Melanocyte of skin (primary cell): ENCODE measurements around a stretch of chr7.

- CAGE, long polyA plus RNA, 2 experiments, result no peak in any of the 2 experiments
These were observed 15.1 kb downstream of the TTYH3 start for GRCh38 chr7:2646697-2647415.

DNA sequence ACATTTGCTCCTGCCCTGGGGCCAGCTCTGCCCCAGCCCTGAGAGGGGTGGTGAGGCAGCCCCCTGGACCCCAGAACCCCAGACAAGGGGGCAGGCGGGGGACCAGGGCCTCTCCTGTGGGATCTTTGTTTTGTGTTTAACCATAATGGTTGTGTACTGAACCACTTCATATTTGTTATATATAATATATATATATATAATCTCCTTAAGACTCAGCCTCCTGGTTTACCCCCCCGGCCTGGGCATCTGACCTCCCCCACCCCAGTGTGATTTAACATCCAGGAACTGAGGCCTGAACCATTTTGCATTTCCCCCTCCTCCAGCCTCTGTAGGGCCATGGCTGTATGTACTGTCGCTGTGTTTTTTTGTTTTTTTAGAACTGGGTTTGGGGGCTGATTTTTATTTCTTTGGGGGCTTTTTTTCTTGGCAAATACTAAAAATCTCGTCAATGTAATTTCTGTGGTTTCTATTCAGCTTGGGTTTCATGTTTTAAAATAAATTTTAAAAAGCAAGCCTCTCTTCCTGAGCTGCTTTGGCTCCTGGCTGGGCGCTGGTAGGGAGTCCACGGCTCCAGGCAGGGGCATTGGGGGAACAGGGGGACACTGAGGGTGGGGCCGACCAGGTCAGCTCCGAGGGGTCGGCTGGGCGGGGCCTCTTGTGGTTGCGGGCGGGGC is 23.6 kb upstream of the AMZ1 start:
- CAGE, long polyA plus RNA, 2 experiments, result no peak in any of the 2 experiments

- CAGE, long polyA plus RNA, 2 experiments, result no peak in any of the 2 experiments
These were observed 41.9 kb downstream of the AMZ1 start for GRCh38 chr7:2729845-2730430.

- CAGE, long polyA plus RNA, 2 experiments, result no peak in any of the 2 experiments
These were observed 43.0 kb downstream of the AMZ1 start for GRCh38 chr7:2730915-2731576.

GRCh38 chr7:2733983-2734540 is 46.1 kb downstream of the AMZ1 start:
- CAGE, long polyA plus RNA, 2 experiments, result no peak in any of the 2 experiments

DNA sequence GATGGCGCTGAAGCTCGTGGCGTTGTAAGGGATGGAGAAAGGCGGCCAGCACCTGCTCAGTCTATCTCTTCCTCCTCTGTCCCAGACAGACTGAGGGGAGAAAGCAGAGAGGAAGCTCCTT is 46.4 kb downstream of the AMZ1 start:
- CAGE, long polyA plus RNA, 2 experiments, result no peak in any of the 2 experiments

DNA sequence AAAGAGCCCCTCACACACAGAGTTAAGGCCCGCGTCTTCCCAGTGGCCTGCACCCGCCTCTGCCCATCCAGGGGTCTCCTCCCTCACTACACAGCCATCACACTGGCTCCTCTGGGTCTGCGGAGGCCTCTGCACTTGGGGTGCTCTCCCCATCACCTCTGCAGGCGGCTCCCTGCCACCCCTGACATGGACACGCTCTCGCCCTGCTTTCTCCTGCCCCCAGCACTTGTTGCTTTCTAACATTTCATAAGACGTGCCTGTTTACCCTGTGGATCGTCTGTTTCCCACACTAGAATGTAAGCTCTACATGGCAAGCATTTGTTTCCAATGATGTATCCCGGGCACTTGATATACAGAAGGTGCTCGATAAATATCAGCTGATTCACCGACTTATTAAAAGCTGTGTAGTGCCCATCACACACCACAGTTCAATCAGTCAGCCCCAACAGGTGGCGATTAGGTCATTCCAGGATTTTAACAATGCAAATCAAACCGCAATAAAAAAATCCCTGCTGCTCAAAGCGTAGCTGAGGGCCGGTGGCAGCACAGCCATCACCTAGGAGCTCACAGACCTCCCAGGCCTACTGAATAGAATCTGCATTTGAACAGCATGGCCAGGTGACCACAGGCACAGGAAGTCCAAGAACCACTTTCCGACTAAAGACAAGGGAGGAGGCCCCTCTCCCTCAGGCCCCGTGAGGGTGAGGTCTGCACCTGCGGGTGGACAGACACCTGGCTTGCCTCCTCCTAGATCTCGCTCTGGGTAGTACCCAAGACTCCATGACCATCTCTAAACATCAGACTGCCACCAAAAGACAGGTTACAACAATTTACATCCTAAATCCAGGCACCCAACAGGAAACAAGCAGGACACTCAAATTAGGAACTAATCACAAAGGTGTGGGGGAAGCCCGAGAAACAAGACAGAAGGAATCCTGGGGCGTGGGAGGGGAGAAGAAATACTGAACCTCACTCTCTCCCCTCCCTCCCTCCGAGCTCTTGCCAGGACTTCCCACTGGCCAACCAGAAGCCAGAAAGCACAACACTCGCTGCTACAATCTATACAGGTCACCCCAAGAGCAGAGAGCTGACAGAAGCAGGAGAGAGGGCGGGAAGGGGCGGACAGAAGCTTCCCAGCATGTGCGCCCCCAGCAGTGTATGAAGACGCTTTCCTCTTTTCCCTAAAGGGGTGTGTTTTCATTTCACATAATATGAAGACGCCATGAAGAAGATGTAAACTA is 19.4 kb downstream of the GNA12 start:
- CAGE, long polyA plus RNA, 2 experiments, result no peak in any of the 2 experiments

DNA sequence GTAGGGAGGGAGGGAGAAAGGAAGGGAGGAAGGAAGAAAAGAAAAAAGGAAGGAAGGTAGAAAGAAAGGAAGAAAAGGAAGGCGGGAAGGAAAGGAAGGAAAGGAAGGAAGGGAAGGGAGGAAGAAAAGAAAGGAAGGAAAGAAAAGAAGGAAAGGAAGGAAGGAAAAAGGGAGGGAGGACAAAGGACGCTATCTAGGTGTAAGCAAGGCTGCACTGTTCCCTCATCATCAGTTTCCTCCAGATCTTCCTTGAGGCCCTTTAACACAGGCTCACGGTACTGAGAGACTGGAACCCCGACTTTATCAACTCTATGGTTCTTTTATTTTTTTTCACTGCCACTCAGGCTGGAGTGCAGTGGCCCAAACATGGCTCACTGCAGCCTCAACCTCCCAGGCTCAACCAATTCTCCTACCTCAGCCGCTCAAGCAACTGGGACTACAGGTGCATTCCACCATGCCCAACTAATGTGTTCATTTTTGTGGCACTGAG is 2.1 kb downstream of the GNA12 start:
- CAGE, long polyA plus RNA, 2 experiments, result no peak in any of the 2 experiments

DNA sequence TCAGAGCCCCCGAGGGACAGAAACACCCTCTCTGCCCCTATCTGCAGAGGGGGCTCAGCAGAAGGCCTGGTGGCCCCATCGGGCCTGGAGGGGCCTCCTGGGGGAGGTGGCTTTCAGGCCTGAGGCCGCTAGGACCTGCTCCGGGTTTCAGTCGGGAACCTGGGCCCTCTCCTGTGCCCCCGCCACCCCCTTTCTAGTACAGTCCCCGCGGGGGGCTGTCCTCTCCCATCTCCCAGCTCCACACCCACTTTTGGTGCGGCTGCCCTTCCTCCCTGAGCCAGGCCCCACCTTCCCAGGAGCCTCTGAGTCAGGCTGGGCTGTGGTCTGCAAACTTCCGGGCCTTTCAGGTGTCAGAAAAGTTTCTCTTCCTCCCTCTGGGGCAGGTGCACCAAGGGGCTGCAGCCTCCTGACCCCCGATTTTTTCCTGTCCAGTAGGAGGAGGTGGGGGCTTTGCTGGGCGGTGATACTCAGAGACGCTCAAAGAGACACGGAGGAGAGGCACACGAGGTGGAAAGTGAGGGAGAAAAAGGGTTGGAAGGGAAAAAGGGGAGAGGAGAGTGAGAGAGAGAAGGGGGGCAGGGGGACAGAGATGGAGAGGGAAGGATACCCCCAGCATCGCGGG is 664 bp downstream of the CARD11 start:
- CAGE, long polyA plus RNA, 2 experiments, result no peak in any of the 2 experiments

- CAGE, long polyA plus RNA, 2 experiments, result no peak in any of the 2 experiments
These were observed 25.0 kb upstream of the CARD11 start for GRCh38 chr7:3068647-3068994.

- CAGE, long polyA plus RNA, 2 experiments, result no peak in any of the 2 experiments
These were observed 126.6 kb upstream of the SDK1 start for GRCh38 chr7:3174349-3174921.

- CAGE, long polyA plus RNA, 2 experiments, result no peak in any of the 2 experiments
These were observed 106.3 kb upstream of the SDK1 start for GRCh38 chr7:3194726-3195130.

DNA sequence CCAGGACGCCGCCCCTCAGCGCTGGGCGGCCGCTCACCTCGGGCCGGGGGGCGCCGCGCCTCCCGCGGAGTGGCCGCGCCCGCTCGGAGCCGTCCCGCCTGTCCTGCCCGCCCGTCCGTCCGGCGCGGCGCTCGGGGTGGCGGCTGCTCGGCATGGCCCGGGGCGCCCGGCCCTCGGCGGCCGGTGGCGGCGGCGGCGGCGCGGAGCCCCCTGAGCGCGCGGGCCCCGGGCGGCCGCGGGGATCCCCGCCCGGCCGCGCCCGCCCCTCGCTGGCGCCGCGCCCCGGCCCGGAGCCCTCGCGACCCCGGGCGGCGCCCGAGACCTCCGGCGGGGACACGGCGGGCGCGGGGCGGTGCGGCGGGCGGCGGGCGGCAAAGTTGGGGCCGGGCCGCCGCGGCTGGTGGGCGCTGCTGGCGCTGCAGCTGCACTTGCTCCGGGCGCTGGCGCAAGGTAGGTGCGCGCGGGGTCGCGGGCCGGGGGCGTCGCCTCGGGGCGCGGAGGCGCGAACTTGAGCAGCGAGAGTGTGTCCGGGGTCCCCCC is 453 bp downstream of the SDK1 start:
- CAGE, long polyA plus RNA, 2 experiments, result no peak in any of the 2 experiments

DNA sequence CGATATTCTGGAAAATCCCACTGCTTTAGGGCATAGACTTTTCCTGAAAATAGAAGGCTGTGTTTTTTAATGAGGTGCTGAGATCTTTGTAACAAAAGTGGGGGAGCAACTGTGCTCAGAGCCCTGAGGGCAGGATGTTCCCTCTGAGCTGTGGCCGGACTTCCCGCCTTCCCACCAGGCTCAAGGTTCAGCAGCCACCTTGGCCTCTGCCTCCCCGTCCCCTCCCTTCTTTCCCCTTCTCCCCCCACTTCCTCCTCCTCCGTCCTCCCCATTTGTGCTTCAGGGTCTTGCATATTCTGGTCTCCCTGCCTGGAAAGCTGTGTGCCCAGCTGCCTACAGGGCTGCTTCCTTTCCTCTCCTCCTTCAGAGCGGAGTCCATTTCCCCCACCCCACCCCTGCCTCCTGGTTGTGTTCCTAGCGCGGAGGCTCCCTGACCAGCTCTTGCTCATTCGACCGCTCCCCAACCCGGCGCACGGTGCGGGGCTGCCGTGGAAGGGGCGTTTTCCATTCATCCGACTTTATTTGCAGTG is 642.2 kb downstream of the SDK1 start:
- CAGE, long polyA plus RNA, 2 experiments, result no peak in any of the 2 experiments

- CAGE, long polyA plus RNA, 2 experiments, result no peak in any of the 2 experiments
These were observed 547.4 kb upstream of the FOXK1 start for GRCh38 chr7:4134513-4135270.

DNA sequence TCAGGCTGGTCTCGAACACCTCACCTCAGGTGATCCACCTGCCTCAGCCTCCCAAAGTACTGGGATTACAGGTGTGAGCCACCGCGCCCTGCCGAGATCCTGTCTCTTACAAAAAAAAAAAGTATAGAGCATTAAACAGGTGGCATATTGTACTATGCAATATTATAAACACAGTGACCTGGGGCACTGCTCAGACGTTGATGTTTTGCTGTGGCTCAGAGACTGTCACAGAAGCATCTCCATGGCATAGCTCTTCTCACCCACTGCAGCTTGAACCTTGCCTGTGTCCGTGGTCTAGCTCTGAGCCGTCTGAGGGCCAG is 443.4 kb upstream of the FOXK1 start:
- CAGE, long polyA plus RNA, 2 experiments, result no peak in any of the 2 experiments

GRCh38 chr7:4765099-4765576 is 10.3 kb upstream of the AP5Z1 start:
- CAGE, long polyA plus RNA, 2 experiments, result no peak in any of the 2 experiments

DNA sequence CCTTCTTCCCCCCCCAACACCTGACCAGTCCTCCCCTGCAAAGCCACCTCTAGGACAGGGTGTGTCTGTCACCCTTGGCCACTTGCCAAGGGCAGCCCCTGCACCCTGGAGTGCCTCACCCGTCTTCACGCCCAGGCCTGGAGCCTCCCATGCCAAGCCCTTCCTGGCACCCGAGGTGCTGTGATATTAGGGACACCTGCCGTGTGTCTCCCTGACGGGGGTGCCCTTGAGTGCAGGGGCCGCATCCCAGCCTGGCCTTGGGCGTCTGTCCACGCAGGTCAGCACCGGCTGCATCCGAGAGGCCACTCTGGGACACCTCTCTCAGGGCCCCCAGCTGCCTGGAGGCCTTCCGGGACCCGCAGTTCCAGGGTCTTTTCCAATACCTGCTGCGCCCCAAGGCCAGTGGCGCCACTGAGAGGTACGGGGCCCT is 12.5 kb downstream of the AP5Z1 start:
- CAGE, long polyA plus RNA, 2 experiments, result no peak in any of the 2 experiments

DNA sequence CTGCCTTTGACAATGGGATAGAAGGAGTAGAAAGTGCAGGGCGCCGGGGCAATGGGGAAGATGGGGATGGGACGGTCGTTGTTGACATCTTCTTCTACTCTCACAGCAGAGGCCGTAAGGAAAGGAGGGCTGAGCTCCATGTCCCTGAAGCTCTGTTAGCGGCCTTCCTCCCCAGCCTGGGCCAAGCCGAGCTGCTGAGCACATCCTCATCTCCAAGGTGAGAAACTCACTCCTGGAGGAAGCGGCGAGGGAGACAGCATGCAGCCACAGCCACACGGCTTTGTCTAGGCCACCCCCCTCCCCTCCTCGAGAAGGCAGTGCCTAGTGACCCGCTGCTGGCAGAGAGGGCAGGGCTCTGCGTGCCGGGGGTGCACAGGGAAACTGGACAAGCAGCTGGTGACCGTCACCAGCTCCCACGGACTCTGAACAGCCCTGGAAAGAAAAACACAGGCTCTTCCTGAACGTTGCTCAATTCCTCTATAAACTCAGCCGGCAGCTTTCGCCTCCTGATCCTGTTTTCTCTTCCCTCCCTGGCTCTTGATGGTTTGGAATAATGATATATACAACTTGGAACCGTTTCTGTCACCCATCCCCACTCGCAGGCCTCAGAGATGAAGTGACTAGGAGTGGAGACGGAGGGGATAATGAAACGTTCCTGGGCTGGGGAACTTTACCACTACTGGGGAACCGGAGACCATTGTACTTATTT is 19.5 kb downstream of the PAPOLB start:
- CAGE, long polyA plus RNA, 2 experiments, result no peak in any of the 2 experiments

- CAGE, long polyA plus RNA, 2 experiments, result no peak in any of the 2 experiments
These were observed 46.2 kb upstream of the WIPI2 start for GRCh38 chr7:5143771-5144321.